HepG2 (cell line): ENCODE data around the genes TINAGL1 and IQCC.

- RRBS, 2 experiments, result no CpG with 5 or more reads among the region's 5 CpGs
CAGE:
- cytosol, long polyA minus RNA, result no peak
- cytosol, long polyA plus RNA, result no peak
- long polyA plus RNA, result no peak
- nucleus, long polyA minus RNA, result no peak
- nucleus, long polyA plus RNA, result no peak
These were observed 28.6 kb downstream of the SERINC2 start for GRCh38 chr1:31441461-31442087.

DNA sequence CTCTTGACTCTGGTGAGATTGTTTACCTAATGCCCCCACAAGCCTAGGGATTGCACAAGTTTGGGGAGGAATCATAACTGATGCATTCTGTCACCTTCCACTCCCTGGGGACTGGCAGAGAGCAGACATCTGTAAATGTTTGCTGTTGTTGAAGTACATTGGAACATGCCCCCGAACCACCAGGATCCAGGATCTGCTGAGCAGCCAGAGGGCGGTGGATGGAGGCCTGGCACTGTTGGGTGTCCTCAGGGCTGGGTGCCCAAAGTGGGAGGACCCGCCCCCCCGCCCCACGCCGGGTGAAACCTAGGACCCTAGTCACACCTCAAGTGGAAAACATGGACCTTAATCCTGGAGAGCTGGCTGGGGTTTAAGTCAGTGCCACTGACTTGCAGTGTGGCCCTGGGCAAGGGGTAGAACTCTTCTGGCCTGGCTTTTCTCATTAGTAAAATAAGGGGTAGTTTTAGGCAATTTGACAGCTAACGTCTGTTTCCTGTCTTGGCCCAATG lies 32.2 kb downstream of the SERINC2 start:
- RRBS, 2 experiments, result no CpG with 5 or more reads among the region's 7 CpGs
CAGE:
- cytosol, long polyA minus RNA, result no peak
- cytosol, long polyA plus RNA, result no peak
- long polyA plus RNA, result no peak
- nucleus, long polyA minus RNA, result no peak
- nucleus, long polyA plus RNA, result no peak

DNA sequence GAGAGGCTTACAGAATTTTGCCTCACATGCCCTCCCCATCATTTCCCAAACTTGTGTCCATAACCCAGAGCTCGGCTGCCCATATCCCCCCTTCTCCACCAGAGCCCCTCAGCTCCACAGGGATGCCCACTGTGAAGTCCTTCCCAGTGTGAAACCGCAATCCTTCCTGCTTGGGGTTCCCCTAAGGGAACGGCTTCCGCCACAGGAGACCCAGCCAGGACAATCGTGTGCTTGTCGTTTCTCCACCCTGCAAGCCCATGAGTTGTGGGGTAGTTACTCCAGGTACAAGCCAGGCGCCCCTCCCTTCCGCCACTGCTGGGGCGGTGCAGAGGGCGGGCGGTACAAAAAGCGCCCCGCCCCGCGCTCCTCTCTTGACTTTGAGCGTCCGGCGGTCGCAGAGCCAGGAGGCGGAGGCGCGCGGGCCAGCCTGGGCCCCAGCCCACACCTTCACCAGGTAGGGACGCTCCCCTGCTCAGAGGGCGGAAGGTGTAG lies at the start of gene TINAGL1:
Gene TINAGL1, plus strand, starts transcription at position 374 of the 492 bp plus-strand sequence.
- RRBS, 2 experiments, result no CpG with 5 or more reads among the region's 25 CpGs
CAGE:
- cytosol, long polyA minus RNA, result start-site peak on the plus strand centred at position 386 of the sequence, 36 bp wide, 23 reads
- cytosol, long polyA plus RNA, result start-site peak on the plus strand centred at position 403 of the sequence, 16 bp wide, 223 and 252 reads in 2 replicates
- long polyA plus RNA, result start-site peak on the plus strand centred at position 401 of the sequence, 8 bp wide, 116 and 218 reads in 2 replicates
- nucleus, long polyA minus RNA, result no peak
- nucleus, long polyA plus RNA, result start-site peak on the plus strand centred at position 403 of the sequence, 15 bp wide, 320 and 469 reads in 2 replicates

- RRBS, 2 experiments, result no CpG with 5 or more reads among the region's 21 CpGs
CAGE:
- cytosol, long polyA minus RNA, result no peak
- cytosol, long polyA plus RNA, result no peak
- long polyA plus RNA, result no peak
- nucleus, long polyA minus RNA, result no peak
- nucleus, long polyA plus RNA, result no peak
These were observed 4.3 kb downstream of the TINAGL1 start for GRCh38 chr1:31580209-31581442.

DNA sequence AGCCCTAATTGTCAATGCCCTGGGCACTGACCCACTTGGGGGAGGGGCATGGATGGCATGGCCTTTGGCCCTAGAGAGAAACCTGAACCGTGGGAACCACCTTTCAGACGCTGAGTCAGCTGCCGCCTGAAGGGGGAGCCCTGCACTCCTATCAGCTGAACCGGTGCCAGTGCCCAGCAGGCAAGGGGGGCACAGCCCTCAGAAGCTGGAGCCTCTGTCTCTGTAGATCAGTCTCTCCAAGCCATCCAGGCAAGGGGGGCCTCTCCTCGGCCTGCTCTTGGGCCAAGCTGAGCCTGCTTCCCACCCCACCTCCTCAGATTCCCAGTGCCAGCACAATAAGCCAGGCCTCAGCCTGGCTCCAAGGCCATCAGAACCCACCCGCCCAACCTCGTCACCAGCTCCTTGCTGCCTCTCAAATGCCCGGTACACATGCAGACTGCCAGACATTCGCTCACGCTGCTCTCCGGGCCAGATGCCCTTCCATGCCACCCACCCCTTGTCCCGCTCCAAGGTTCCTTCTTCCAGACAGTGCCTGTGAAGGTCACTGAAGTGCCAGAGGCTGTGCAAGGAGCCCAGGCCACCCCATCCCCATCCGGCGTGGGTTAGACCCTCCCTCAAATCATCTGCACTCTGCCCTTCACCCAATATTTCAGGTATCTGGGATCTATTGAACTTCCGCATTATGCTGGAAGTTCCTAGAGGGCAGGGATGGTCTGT lies 11.7 kb downstream of the TINAGL1 start:
- RRBS, 2 experiments, result no CpG with 5 or more reads among the region's 15 CpGs
CAGE:
- cytosol, long polyA minus RNA, result no peak
- cytosol, long polyA plus RNA, result no peak
- long polyA plus RNA, result no peak
- nucleus, long polyA minus RNA, result no peak
- nucleus, long polyA plus RNA, result no peak

DNA sequence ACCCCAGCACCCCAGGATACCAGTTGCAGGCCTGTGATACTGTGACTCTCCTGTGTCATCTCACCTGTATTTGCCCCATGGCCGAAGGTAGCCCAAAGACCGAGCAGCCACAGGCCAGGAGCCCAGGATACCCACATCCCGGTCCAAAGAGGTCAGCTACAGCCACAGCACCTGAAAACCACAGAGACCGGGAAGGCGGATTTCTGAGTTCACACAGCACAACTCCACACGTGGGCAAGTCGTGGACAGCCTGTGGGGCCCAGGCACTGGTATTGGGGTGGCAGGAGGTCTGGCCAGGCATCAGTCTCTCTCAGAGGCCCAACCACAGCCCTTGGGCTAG lies 1.8 kb downstream of the COL16A1 start:
- RRBS, 2 experiments, result no CpG with 5 or more reads among the region's 7 CpGs
CAGE:
- cytosol, long polyA minus RNA, result no peak
- cytosol, long polyA plus RNA, result no peak
- long polyA plus RNA, result no peak
- nucleus, long polyA minus RNA, result no peak
- nucleus, long polyA plus RNA, result no peak

- RRBS, 2 experiments, result no CpG with 5 or more reads among the region's 20 CpGs
CAGE:
- cytosol, long polyA minus RNA, result no peak
- cytosol, long polyA plus RNA, result no peak
- long polyA plus RNA, result no peak
- nucleus, long polyA minus RNA, result no peak
- nucleus, long polyA plus RNA, result no peak
These were observed 24.7 kb upstream of the ADGRB2 start for GRCh38 chr1:31788895-31789282.

DNA sequence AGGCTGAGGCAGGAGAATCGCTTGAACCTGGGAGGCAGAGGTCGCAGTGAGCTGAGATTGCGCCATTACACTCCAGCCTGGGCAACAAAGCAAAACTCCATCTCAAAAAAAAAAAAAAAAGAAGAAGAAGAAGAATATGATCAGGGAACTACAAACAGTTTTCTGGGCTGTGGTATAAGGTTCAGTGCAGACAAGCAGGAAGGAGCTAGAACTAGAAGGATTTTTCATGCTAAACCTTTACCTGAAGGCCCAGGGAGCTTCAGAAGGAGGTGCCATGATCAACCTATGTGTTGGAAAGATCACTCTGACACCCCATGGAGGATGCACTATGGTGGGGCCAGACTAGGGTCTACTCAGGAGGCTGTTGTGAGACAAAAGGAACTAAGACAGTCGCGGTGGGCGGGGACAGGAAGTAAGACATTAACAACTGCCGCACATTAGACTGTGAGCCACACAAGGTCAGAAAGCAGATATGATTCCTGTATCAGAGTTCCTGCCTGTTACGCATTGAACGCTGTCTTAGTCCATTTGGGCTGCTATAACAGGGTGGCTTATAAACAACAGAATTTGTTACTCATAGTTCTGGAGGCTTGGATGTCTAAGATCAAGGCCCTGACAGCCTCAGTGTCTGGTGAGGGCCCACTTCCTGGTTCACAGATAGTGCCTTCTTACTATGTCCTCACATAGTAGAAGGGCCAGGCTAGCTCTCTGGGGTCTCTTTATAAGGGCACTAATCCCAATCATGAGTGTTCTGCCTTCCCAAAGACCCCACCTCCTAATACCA lies 49.0 kb downstream of the PTP4A2 start:
- RRBS, 2 experiments, result no CpG with 5 or more reads among the region's 9 CpGs
CAGE:
- cytosol, long polyA minus RNA, result no peak
- cytosol, long polyA plus RNA, result no peak
- long polyA plus RNA, result no peak
- nucleus, long polyA minus RNA, result no peak
- nucleus, long polyA plus RNA, result no peak

GRCh38 chr1:31918317-31919299 lies 19.6 kb downstream of the PTP4A2 start:
- RRBS, 2 experiments, result no CpG with 5 or more reads among the region's 8 CpGs
CAGE:
- cytosol, long polyA minus RNA, result no peak
- cytosol, long polyA plus RNA, result no peak
- long polyA plus RNA, result no peak
- nucleus, long polyA minus RNA, result no peak
- nucleus, long polyA plus RNA, result no peak

DNA sequence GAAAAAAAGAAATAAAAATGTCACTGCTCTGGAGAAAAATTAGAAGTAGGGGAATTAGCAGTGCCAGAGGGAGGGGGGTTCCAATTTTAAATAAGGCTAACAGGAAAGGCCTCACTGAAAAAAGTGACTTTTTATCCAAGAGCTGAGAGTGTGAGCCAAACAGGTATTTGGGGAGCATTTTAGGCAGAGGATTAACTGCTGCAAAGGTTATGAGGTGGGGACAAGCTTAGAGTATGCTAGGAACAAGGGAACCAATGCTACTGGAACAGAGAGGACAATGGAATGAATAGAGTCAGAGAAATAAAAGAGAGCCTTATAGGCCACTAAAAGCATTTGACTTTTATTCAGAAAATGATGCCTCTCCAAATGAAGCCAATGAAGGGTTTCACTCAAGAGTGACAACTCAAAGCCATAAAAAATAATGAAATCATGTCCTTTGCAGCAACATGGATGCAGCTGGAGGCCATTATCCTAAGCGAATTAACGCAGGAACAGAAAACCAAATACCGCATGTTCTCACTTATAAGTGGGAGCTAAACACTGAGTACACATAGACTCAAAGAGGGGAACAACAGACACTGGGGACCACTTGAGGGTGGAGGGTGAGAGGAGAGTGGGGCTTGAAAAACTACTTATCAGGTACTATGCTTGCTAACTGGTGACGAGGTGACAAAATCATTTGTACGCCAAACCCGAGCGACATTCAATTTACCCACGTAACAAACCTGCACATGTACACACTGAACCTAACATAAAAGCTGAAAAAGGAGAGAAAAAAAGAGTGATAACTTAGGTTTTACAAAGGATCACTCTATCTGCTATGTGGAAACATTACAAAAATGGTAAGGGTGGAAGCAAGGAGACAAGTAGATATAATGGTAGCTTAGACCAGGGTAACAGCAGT lies 11.2 kb downstream of the PTP4A2 start:
- RRBS, 2 experiments, result no CpG with 5 or more reads among the region's 8 CpGs
CAGE:
- cytosol, long polyA minus RNA, result no peak
- cytosol, long polyA plus RNA, result no peak
- long polyA plus RNA, result no peak
- nucleus, long polyA minus RNA, result no peak
- nucleus, long polyA plus RNA, result no peak

- RRBS, 2 experiments, result no CpG with 5 or more reads among the region's 3 CpGs
CAGE:
- cytosol, long polyA minus RNA, result no peak
- cytosol, long polyA plus RNA, result no peak
- long polyA plus RNA, result no peak
- nucleus, long polyA minus RNA, result no peak
- nucleus, long polyA plus RNA, result no peak
These were observed 1.4 kb downstream of the KHDRBS1 start for GRCh38 chr1:32015125-32015448.

DNA sequence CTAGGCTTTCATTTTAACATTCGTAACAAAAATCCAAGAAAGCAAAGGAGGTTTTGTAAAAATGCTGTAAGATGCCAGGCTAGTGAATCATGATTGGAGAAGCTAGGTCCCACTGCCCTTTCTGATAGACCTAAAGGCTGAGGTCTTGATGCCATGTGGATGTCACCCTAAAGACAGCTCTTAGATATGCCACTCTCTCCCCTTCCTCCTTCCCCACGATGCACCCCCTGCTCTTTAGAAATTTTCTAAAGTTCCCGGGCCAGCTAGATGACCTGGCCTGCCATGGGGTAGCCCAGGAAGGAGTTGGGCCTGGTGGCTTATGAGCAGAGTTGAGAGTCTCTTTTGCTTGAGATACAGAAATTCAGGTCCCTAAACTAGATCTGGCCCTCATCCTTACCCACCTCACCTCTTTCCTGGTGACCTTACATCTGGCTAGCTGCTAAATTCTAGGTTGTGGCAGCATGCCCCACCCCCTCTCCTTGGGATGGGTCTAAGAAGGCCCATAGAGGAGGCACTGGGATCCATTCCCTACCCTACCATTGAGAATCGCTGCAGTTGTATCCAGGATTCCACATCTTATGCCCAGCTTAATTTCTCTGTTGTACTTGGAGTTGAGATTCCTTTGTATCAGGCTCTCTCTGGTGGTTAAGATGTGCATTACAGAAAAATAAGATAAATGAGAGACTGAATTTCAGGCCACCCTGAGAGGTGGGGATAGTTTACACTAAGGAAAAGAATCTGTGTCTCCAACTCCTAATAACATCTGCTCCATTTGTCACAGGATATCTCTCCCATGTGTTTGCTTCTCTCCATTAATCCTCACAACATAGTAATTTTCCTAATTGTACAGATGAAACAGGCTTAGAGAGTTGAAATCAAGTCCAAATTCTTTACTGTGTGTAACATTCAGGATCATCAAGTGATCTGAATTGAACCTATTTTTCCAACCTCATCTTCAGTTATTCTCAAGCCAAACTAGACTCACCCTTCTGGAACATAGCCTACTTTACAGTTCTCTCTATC lies 9.5 kb upstream of the TMEM39B start:
- RRBS, 2 experiments, result no CpG with 5 or more reads among the region's 4 CpGs
CAGE:
- cytosol, long polyA minus RNA, result no peak
- cytosol, long polyA plus RNA, result no peak
- long polyA plus RNA, result no peak
- nucleus, long polyA minus RNA, result no peak
- nucleus, long polyA plus RNA, result no peak

GRCh38 chr1:32178344-32178831 lies 1.1 kb upstream of the TXLNA start:
- RRBS, 2 experiments, result no CpG with 5 or more reads among the region's 3 CpGs
CAGE:
- cytosol, long polyA minus RNA, result no peak
- cytosol, long polyA plus RNA, result no peak
- long polyA plus RNA, result no peak
- nucleus, long polyA minus RNA, result no peak
- nucleus, long polyA plus RNA, result no peak

- RRBS, 2 experiments, result no CpG with 5 or more reads among the region's 9 CpGs
CAGE:
- cytosol, long polyA minus RNA, result no peak
- cytosol, long polyA plus RNA, result no peak
- long polyA plus RNA, result no peak
- nucleus, long polyA minus RNA, result no peak
- nucleus, long polyA plus RNA, result no peak
These were observed 1.1 kb downstream of the CCDC28B start for GRCh38 chr1:32201473-32201982.

DNA sequence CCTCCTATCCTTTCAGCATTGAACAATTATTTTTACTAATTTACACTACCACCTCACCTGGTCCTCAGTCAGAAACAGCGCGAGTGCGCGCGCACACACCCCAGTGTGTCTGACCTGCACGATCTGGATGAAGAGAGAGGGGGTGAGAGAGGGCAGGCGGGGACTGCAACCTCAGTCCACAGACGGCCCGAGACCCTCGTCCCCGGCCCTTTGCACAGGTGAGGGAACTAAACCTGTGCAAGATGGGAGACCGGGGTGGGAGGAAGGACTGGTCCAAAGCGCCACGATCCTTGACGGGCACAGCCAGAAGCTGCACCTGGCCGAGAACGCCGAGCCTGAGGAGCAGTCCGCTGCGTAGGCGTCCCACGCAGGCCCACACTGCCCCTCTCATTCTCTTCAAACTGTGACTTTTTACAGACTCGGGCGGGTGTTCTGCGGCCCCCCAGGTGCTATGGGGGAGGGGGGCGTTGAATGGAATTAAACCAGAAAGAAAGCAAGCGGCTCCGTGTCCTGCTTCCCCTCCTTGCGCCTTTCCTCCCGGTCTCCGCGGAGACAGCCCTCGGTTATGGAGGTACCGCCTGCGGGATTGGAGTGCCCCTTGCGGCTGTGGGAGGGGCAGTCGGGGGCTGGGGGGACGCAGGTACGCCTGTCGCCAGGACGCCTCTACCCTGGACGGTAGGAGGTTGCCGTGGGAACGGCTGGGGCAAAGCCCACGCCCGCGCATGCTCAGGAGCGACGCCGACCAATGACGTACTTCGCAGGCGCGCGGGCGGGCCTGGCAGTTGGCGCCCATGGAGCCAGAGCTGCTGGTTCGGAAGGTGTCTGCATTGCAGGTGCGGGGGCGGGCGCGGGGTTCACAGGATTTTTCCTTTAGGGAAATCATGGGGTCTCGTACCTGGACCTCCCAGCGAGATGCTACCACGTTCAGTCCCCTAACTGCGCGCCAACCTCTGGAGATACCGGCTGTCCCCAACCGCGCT lies at the start of gene IQCC:
Gene IQCC, plus strand, starts transcription at position 781 of the 980 bp plus-strand sequence.
- RRBS, 2 experiments, result 0 to 1% methylated on average over 3 of the region's 70 CpGs
CAGE:
- cytosol, long polyA minus RNA, result no peak
- cytosol, long polyA plus RNA, result no peak
- long polyA plus RNA, result no peak
- nucleus, long polyA minus RNA, result no peak
- nucleus, long polyA plus RNA, result no peak

DNA sequence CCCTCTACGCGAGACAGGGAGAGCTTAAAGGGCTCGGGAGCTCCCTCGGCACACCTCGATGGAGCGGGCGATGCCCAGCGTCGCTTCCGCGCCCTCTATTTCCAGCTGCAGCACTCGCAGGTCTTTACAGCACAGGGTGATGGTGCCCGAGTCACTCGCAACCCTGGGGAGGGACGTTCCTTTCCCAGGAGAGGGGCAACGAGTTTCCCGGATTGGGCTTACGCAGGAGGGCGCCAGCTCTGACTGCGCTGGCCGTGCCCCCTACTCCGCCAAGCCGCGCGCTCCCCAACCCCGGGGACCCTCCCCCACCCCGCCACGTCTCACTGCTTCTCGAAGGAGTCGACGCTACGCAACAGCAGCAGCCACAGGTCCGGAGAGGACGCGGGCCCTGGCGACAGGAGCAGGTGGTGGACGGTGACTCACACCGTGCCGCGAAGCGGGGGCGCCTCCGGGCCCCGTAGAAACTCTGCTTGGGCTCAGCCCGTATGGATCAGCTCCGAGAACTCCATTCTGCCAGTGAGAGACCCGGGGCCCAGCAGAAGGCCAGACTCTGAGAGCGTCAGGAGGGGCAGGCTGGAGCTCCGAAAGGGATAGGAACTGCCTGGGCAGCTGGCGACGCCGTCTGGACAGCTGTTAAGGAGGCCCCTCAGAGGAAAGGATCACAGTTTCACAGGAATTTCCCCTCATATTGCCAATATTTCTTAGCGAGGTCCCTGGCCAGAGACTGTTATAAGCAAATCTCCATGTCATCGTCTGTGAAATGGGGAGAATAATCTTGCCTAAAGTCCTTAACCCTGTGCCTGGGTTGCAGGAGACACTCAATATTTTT lies 5.7 kb upstream of the FAM167B start:
- RRBS, 2 experiments, result 2% methylated on average over 27 of the region's 54 CpGs
CAGE:
- cytosol, long polyA minus RNA, result no peak
- cytosol, long polyA plus RNA, result no peak
- long polyA plus RNA, result no peak
- nucleus, long polyA minus RNA, result no peak
- nucleus, long polyA plus RNA, result no peak

DNA sequence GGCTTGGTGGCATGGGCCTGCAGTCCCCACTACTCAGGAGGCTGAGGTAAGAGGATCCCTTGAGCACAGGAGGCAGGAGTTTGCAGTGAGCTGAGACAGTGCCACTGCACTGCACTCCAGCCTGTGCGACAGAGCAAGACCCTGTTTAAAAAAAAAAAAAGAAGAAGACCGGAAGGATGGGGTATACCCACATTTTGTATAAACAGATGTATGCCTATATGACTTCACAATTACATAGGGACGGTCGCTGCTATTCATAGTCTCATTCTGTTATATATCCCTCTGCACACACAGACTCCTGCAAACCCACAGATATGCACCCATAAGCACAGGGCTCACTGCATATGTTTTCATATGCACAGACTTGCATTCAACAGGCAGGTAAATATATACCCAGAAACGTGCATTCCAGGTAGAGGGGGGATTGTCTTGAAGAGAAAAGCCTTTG lies 12.7 kb downstream of the LCK start:
- RRBS, 2 experiments, result no CpG with 5 or more reads among the region's 5 CpGs
CAGE:
- cytosol, long polyA minus RNA, result no peak
- cytosol, long polyA plus RNA, result no peak
- long polyA plus RNA, result no peak
- nucleus, long polyA minus RNA, result no peak
- nucleus, long polyA plus RNA, result no peak

DNA sequence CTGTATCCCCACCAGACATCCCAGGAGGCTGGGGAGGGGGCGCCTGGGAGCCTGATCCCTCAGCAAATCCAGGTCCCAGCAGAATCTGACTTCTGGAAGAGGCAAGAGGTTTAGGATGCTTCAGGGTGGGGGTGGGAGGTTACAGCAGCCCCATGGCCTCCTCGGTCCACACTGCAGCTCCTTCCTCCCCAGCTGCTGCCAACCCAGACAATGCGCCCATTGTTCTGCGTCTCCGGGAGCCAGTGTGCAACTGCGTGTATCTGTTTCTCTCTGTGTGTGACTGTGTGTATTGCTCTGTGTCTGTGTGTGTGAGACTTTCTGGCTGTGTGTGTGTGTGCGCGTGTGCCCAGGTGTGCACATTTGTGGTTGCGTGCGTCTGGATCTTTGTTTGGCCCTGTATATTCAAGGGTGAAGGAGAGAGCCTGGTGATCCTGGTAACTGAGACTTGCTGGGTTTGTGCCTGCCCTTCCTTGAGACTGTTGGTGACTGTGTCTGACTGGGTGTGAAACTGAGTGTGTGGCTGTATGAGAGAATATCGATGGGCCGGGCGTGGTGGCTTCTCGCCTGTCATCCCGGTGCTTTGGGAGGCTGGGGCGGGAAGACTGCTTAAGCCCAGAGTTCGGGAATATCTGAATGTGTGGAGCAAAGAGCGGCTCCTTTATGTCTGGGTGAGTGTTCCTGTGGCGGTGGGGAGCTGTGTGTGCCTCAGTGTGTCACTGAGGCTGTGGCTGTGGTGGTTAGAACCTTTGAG lies 2.4 kb upstream of the MARCKSL1 start:
- RRBS, 2 experiments, result no CpG with 5 or more reads among the region's 19 CpGs
CAGE:
- cytosol, long polyA minus RNA, result no peak
- cytosol, long polyA plus RNA, result no peak
- long polyA plus RNA, result no peak
- nucleus, long polyA minus RNA, result no peak
- nucleus, long polyA plus RNA, result no peak

- RRBS, 2 experiments, result no CpG with 5 or more reads among the region's 2 CpGs
CAGE:
- cytosol, long polyA minus RNA, result no peak
- cytosol, long polyA plus RNA, result no peak
- long polyA plus RNA, result no peak
- nucleus, long polyA minus RNA, result no peak
- nucleus, long polyA plus RNA, result no peak
These were observed 6.4 kb downstream of the BSDC1 start for GRCh38 chr1:32387985-32388193.

DNA sequence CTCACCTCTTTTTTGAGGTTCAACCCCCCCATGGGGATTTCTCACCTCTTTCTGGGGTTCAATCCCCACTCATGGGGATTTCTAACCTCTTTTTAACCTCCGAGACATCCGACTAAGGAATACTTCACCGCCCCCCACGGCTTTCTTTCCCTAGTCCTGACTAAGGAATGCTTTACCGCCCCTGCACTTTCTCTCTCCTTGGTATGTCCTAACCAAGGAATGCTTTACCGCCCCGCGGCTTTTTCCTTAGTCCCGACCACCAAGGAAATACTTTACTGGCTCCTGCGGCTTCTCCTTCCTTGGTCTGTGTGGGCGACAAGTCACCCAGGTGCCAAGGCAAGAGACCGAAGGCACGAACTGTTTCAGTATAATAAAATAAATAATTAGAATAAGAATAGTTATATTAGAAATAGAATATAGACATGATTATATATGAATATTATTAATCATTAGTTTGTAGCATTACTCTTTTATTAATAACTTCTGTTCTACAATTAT lies 16.9 kb upstream of the ZBTB8B start:
- RRBS, 2 experiments, result no CpG with 5 or more reads among the region's 13 CpGs
CAGE:
- cytosol, long polyA minus RNA, result no peak
- cytosol, long polyA plus RNA, result no peak
- long polyA plus RNA, result no peak
- nucleus, long polyA minus RNA, result no peak
- nucleus, long polyA plus RNA, result no peak